ENCODE data around the genes PPAN, P2RY11 and CDKN2D.

GRCh38 chr19:10105820-10106946 is at the start of gene PPAN:
TSS of gene PPAN (plus strand) at chr19:10106362.
- PRO-cap, 3 experiments: peak in 3 of 3 experiments; most common plus-strand start chr19:10106362 (in 2)
- RAMPAGE, long total RNA: start-site peak on the plus strand at chr19:10106345-10106372, 22 and 51 reads in 2 replicates
- RRBS, 2 experiments: 6% methylated on average over 47 of the region's 83 CpGs

DNA sequence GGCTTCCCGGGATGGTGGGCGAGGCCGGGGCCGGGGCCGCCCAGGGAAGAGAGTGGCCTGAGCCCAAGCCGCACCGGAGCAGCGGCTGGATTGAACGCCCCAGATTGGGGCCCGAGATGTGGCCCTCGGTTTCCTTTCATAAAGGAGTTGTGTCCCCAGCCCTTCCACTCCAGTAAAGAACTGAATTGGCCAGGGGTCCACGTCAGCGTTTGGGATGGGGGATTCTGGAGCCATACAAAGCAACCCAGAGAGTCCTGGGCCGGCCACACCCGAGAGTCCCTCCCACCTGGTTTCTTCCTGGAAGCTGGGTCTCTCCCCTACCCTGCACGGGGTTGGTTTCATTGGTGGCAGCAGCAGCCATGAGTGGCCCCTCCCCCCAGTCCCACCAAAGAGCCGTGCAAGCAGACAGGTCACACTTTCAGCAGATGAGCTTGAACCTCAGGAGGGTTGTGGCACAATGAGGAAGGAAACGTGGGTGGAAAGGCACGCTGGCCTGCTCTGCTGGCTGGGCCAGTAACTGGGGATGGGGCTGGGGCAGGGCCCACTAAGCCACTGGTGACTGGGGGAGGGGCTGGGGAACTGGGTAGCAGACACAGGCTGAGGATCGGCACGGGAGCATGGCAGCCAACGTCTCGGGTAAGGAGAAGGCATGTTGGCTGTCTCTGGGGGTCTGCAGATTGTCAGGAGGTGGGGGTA is at the start of gene P2RY11:
P2RY11 (plus strand) TSS at position 589 of the 696 bp plus-strand sequence.
- PRO-cap, 3 experiments: no peak in any of the 3 experiments
- RAMPAGE, long total RNA: no peak
- RRBS, 2 experiments: 90 to 93% methylated on average over 4 of the region's 23 CpGs

DNA sequence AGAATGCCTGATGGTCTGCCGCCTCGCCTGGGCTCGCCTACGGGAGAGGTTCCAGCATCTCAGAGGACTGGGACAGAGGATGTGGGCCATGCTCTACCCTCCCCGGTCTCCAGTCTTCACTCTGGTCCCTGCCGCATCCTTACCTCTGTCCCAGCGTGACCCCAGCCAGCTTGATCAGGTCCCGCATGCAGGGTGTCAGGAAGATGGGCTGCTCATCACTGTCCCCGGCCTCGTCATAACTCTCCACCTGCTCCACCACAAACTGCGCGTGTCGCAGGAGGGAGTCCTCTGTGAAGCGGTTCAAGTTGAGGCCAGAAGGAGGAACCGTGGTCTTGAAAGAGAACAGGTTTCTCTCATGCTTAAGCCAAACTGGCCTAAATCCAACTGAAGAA is 34.7 kb upstream of the EIF3G start:
- PRO-cap, 3 experiments: no peak in any of the 3 experiments
- RAMPAGE, long total RNA: no peak
- RRBS, 2 experiments: 100% methylated on average over 1 of the region's 15 CpGs; no CpG with 5 or more reads in 1 of the 2 experiments

DNA sequence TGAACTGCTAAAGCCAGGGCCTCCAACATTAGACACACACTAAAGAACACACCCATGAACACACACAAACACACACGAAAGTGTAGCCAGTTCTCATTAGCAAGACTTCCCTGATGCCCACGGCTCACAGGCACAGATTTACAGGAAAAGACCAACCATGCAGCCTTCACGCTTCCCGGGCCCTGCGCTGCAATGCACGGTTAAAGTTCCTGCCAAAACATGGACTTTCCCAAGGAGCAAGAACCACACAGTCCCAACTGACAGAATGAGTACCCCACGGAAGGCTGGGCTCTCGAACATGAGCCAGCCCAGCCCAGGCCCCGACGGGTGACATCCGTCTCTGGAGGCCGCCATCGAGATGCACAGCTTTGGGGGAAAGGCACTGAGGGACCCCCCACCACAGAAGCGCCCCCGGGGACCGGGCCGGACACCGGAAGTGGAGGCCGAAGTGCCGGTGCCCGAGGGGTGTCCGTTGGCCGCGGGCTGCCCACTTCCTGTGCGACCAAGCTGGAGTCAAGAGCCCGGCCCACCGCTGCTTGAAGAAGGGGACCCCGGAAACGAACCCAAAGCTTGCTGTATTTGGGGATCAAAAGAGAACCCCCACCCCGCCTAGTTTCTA is 674 bp downstream of the DNMT1 start:
- PRO-cap, 3 experiments: no peak in any of the 3 experiments
- RAMPAGE, long total RNA: no peak
- RRBS, 2 experiments: 2 to 3% methylated on average over 9 of the region's 30 CpGs

- PRO-cap, 3 experiments: no peak in any of the 3 experiments
- RAMPAGE, long total RNA: no peak
- RRBS, 2 experiments: 9 to 27% methylated on average over 4 to 7 of the region's 15 CpGs
These were observed 4.8 kb downstream of the S1PR2 start for GRCh38 chr19:10226132-10226916.

GRCh38 chr19:10288312-10289239 is 1.2 kb upstream of the ICAM5 start:
- PRO-cap, 3 experiments: no peak in any of the 3 experiments
- RAMPAGE, long total RNA: no peak
- RRBS, 2 experiments: 2 to 6% methylated on average over 2 of the region's 38 CpGs

GRCh38 chr19:10332762-10332954 is 671 bp downstream of the RAVER1 start:
- PRO-cap, 3 experiments: no peak in any of the 3 experiments
- RAMPAGE, long total RNA: no peak
- RRBS, 2 experiments: no CpG with 5 or more reads among the region's 6 CpGs

- PRO-cap, 3 experiments: no peak in any of the 3 experiments
- RAMPAGE, long total RNA: no peak
- RRBS, 2 experiments: 23 to 32% methylated on average over 9 of the region's 19 CpGs
These were observed 2.4 kb upstream of the RAVER1 start for GRCh38 chr19:10335710-10336179.

- PRO-cap, 3 experiments: no peak in any of the 3 experiments
- RAMPAGE, long total RNA: no peak
- RRBS, 2 experiments: no CpG with 5 or more reads among the region's 13 CpGs
These were observed 2.1 kb upstream of the CDC37 start for GRCh38 chr19:10405463-10405879.

GRCh38 chr19:10431710-10432693 is 11.7 kb downstream of the PDE4A start:
- PRO-cap, 3 experiments: peak in 1 of 3 experiments; most common plus-strand start chr19:10432350 (in 1); most common minus-strand start chr19:10432031 (in 1)
- RAMPAGE, long total RNA: no peak
- RRBS, 2 experiments: 3 to 4% methylated on average over 34 to 41 of the region's 77 CpGs

- PRO-cap, 3 experiments: peak in 3 of 3 experiments; most common plus-strand start chr19:10502938 (in 2); most common minus-strand start chr19:10502762 (in 2)
- RAMPAGE, long total RNA: no peak
- RRBS, 2 experiments: 2% methylated on average over 32 of the region's 72 CpGs
These were observed 541 bp downstream of the KEAP1 start for GRCh38 chr19:10502530-10503099.

GRCh38 chr19:10548283-10548918 is 4.7 kb downstream of the ATG4D start:
- PRO-cap, 3 experiments: no peak in any of the 3 experiments
- RAMPAGE, long total RNA: no peak
- RRBS, 2 experiments: no CpG with 5 or more reads among the region's 10 CpGs

- PRO-cap, 3 experiments: no peak in any of the 3 experiments
- RAMPAGE, long total RNA: no peak
- RRBS, 2 experiments: 10 to 34% methylated on average over 2 of the region's 30 CpGs
These were observed 10.4 kb downstream of the ATG4D start for GRCh38 chr19:10553727-10554884.

- PRO-cap, 3 experiments: no peak in any of the 3 experiments
- RAMPAGE, long total RNA: no peak
- RRBS, 2 experiments: no CpG with 5 or more reads among the region's 13 CpGs
These were observed 876 bp upstream of the KRI1 start for GRCh38 chr19:10566550-10567221.

DNA sequence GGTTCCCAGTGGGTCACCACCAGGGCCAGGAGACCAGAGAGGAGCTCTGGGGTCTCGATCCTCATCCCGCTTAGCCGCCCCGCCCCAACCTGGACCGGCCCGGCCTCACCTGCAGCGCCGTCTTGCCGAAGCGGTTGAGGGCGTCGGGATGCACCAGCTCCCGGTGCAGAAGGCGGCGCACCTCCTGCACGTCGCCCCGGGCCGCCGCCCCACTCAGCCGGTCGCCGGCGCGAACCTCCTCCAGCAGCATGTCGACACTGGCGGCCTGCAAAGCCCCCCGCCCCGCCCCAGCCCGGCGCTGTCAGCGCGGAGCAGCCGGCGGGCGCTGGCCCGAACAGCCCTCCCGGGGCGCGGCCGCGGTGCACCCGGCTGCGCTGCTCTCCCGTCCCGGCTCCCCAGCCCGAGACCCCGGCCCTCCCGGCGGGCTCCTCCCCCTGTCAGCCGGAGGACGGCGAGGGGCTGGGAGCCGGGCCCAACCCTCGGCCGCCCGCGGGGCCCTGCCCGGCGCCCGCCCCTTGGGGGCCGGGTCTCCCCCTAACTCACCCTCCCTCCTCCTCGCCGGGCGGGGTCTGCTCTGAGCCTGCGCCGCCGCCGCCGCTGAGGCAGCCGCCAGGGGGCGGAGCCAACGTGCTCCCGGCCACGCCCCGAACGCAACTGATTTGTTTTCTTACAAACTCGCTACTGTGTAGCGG is at the start of gene CDKN2D:
CDKN2D (minus strand) TSS at position 576 of the 692 bp plus-strand sequence.
- PRO-cap, 3 experiments: peak in 3 of 3 experiments; most common minus-strand start position 656 of the sequence (in 2)
- RAMPAGE, long total RNA: no peak
- RRBS, 2 experiments: 2 to 6% methylated on average over 43 to 45 of the region's 79 CpGs

GRCh38 chr19:10775532-10776016 is 57.7 kb downstream of the DNM2 start:
- PRO-cap, 3 experiments: no peak in any of the 3 experiments
- RAMPAGE, long total RNA: no peak
- RRBS, 2 experiments: 78 to 79% methylated on average over 3 of the region's 16 CpGs

- PRO-cap, 3 experiments: no peak in any of the 3 experiments
- RAMPAGE, long total RNA: no peak
- RRBS, 2 experiments: no CpG with 5 or more reads among the region's 34 CpGs
These were observed 19.8 kb downstream of the TMED1 start for GRCh38 chr19:10815806-10816976.

GRCh38 chr19:10838307-10838711 is 2.3 kb upstream of the TMED1 start:
- PRO-cap, 3 experiments: no peak in any of the 3 experiments
- RAMPAGE, long total RNA: no peak
- RRBS, 2 experiments: no CpG with 5 or more reads among the region's 12 CpGs

GRCh38 chr19:10891284-10892308 is 20.2 kb downstream of the CARM1 start:
- PRO-cap, 3 experiments: no peak in any of the 3 experiments
- RAMPAGE, long total RNA: no peak
- RRBS, 2 experiments: 5 to 7% methylated on average over 1 to 2 of the region's 26 CpGs

DNA sequence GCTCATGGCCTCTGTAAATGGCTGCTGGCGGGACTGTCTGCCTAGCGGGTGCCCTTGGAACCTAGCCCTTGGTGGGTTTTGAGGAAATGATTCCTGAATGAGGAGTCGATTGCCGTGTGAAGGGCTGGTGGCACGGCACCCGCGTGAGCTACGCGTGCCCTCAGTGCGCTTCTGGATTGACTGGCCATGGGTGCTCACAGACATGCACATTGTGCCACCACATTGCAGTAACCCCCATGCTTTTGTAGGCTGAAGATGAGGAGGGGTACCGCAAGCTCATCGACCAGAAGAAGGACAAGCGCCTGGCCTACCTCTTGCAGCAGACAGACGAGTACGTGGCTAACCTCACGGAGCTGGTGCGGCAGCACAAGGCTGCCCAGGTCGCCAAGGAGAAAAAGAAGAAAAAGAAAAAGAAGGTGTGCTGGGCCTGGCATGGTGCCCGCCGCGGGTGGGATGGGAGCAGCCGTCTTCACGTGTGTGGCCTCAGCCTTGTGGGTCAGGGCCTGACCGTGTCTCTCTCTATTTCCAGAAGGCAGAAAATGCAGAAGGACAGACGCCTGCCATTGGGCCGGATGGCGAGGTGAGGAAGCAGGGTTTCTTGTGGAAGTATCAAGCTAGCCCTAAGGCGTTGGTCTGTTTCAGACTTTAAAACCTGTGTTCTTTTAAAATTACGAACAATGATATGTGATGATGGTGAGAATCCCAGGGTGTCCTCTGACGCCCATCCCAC is 35.3 kb downstream of the SMARCA4 start:
- PRO-cap, 3 experiments: no peak in any of the 3 experiments
- RAMPAGE, long total RNA: no peak
- RRBS, 2 experiments: no CpG with 5 or more reads among the region's 30 CpGs

Measured in skeletal muscle tissue (tissue), 7 donors.